Vein endothelial cell (primary cell): ENCODE results near the gene MAOB.

DNA sequence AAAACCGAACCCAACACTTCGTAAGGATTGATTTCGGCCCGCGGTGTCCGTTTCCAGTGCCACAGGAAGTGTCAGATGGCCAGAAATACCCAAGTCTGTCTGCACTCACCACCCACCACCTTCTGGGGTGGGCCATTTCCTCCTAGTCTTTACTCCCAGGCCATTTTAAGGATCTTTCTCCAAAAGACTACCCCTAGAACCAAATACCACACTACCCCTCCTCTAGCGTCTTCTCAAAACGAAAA, 2.5 kb downstream of the BCOR start:
- CAGE, long polyA plus RNA = no peak

GRCh38 chrX:40100751-40101607, 3.2 kb upstream of the BCOR start:
- CAGE, long polyA plus RNA = no peak

DNA sequence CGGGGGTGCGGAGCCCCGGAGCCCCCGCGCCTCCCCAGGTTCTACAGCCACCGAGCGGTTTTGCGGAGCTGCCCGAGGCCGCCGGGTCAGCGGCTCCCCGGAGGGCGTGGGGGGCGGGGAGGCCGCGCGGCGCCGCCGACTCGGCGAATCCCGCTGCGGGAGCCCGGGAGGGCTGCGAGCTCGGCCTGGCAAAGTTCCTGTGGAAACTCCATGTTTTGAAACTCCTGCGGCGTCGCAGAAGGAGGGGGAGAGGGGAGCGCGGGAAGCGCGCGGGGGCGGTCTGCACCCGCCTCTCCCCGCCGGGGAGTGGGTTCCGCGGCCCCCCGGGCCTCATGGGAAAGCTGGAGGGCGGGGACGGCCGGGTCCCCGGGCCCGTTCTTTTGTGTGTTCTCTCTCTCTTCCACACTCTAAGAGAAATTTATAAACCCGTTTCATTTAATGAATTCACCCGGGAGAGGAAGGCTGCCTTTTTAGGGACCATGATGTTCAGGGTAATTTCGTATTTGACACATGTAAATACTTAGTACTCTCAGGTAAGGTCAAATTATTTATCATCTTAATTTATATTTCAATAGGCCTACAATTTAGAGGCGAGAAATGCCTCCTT, 12.0 kb upstream of the BCOR start:
- CAGE, long polyA plus RNA = no peak

DNA sequence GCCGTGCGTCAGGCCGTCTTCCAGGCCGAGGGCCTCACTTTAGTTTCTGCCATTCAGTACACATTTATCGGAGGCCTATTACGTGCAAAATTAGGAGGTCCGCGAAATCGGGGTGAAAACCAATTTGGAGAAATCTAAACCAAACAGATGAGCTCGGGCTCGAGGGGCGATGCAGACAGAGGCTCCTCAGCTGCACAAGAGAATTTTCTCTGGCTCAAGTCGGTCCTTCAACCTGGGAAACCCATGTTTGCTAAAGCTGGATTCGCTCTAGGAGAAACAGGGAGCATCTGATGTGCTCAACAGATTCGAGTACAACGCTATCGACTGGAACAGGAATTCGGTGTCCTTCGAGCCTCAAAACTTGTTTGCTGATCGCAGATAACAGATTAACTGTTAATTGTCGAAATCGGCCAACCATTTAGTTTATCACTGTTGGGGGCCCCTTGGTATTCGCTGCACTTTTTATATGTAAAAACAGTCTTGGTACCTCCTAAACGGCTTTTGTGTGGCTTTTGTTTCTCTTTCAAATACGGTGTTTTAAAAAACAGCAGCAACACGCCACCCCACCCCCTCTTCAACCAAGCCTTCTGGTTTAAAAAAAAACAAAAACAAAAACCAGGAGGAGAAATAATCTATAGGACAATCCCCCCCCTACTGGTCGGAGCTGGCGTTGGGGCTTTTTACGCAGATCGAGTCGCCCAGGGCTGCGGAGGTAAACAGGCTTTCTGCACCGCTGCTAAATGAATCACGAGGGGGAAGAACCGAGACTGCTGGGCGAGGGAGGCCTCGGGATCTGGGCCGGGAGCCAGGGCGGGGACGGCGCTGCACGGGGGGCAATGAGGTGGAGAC, 71.5 kb upstream of the BCOR start:
- CAGE, long polyA plus RNA = no peak

DNA sequence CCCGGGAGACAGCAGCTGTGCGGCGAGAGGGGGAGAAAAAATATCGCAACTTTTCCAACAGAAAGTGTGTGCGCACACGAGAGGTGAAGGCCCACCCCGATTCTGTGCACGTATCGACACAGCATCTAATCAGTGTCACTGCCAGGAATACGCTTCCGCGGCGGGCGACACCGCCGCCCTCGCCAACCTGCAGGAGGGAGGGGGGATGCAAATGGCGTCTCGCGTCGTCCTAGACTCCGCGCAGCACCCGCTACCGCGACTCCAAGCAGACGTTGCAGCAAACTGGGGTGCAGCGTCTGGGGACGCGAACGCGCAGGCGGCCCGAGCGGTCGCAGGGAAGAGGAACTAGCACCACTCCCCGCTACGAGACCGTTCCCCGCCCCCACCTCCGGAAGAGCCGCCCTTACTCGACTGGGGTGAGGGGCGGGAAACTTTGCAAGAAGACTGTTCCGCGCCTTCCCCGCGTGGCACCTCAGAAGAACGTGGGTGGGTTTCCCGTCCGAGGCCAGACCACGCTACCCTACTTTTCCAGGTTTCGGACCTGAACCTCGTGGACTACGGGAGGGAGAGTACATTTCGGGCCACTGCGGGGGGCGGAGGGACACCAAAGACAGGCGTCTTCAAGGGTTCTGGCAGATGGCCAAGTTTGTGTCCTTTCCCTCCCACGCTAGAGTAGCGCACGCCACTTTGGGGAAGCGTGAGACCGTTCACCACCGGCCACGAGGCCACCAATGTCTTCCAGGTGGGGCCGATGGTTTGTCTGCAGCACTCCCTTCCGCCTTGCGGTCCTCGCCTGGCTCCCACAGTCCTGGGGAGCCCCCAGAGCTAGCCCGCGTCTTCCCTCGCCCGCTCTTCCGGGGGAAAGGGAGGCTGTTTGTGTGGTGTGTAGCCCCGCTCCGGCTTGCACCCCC, 77.9 kb upstream of the BCOR start:
- CAGE, long polyA plus RNA = no peak

- CAGE, long polyA plus RNA = no peak
Observed at GRCh38 chrX:40202286-40202867, 104.6 kb upstream of the BCOR start.

DNA sequence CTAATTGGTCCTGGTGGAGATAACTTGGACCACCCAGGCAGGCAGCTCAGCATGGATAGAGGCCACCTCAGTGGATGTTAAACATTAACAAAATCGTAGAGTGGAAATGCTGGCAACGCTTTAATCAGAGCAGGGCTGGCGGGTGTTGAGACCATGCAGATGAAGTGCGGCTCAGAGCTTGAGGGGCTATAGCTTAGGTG, 178.0 kb upstream of the ATP6AP2 start:
- CAGE, long polyA plus RNA = no peak

DNA sequence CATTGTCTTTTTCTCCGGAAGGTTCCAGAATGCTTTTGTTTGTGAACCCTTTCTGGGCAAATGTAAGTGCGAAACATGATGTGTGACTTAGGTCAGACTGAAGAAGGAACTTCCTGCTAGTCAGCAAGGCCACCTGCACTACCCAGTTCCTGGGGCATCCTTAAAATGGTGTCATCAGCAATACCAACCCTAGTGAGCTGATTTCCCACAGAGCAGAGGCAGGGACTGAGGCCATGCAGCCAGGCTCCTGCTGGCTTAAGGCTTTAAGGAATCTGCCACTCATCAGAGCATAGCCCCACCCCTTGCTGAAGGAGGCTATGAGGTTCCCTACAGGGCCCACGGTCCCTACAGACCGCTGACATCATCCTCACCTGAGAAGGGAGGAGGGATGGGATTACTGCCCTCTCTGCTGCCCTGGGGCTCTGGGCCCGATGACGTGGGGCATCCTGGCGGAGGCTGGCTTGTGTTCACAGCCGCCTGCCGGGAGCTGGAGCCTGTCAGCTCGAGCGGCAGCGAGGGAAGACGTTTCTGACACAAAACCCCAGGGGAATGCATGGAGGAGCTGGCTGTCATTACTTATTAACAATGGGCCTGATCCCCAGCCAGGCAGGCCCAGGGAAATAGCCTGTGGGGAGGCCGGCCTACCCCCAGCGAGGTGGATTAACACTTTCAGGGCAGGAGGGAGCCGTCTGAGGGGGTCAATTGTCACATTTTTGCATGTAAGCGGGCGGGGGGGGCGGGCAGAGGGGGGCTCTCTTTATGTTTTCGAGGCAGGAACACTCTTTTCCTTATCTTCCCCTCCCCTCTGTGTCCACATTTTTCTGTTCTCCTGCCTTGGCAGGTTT, 106.6 kb upstream of the ATP6AP2 start:
- CAGE, long polyA plus RNA = no peak

GRCh38 chrX:40484753-40485053, 96.1 kb upstream of the ATP6AP2 start:
- CAGE, long polyA plus RNA = no peak

DNA sequence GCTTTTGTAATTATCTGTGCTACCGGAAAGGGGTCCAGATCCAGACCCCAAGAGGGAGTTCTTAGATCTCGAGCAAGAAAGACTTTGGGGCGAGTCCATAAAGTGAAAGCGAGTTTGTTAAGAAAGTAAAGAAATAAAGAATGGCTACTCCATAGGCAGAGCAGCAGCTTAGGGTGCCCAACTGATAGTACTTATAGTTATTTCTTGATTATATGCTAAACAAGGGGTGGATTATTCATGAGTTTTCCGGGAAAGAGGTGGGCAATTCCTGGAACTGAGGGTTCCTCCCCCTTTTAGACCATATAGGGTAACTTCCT, 9.7 kb upstream of the ATP6AP2 start:
- CAGE, long polyA plus RNA = no peak

DNA sequence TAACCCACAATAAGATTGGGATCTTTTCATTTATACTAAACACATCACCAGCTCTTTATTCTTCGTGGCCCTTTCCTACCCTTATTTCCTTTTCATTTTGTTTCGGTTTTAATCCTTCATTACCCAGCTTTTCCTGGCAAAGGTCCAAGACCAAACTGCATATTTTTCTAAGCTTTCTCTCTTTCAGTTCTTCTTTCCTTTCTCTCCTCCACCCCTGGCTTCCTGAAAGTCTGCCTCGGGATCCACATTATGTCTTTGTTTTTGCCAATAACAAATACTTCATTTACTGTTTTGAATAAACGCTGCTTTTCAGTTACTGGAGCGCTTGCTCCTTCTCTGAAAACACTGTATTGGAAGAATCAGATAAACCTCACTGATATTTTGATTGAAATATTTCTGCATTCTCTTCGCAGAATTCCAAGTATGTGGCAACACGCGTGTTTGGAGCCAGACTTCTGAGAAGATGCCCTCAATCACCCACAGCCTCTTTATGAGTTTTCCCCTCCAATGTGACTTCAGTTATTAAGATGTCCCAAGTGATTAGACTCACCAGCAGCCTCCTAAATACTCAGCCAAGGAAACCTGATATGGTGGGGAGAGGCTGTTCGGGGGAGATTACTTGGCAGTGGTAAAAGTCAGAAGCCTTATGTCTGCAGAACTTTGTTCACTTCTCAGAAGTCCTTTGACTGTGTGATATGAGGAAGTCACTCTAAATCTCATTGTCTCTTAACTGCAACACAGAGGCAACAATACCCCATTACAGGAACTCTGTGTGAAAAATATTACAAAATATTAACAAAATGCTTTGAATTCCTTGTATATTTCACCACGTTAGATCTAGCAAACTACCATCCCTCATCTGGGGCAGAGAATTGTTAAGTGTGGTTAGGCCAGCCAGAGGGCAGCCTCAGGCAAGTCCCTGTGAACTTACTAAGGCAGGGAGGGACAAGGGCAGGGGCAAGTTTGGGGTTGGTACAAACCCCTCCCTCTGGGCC, 151.6 kb upstream of the USP9X start:
- CAGE, long polyA plus RNA = no peak

DNA sequence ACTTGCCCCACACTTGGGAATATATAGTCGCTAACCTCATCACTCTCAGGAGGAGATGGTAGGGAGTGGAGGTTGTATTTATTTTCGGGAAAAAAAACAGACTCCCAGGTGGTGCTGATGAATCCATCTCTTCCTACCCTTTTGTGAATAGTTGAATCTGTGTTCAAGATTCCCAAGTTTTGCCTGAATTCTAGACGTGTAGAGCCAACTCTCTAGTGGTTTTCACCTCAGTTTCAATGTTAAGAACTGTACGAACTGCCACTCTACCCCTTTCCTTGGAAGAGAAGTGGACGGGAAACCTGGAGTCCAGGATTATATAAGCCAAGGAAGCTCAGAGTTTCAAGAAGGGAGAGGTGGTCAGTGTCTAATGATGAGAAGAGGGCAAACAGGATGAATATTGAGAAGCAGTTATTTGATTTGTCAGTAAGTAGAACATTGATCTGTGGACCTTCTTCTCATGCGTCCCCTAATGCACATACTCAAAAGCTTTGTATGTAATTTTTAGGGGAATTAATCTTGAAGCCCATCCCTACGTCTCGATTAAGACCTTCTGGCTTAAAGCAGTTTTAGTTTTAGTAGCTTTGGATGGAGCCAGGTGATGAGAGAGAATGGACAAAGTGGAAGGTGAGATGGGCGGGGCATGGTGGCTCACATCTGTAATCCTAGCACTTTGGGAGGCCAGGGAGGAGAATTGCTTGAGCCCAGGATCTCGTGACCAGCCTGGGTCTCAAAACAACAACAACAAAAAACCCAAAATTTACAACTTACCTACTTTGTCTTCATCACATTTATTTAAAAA, 33.6 kb downstream of the USP9X start:
- CAGE, long polyA plus RNA = no peak

DNA sequence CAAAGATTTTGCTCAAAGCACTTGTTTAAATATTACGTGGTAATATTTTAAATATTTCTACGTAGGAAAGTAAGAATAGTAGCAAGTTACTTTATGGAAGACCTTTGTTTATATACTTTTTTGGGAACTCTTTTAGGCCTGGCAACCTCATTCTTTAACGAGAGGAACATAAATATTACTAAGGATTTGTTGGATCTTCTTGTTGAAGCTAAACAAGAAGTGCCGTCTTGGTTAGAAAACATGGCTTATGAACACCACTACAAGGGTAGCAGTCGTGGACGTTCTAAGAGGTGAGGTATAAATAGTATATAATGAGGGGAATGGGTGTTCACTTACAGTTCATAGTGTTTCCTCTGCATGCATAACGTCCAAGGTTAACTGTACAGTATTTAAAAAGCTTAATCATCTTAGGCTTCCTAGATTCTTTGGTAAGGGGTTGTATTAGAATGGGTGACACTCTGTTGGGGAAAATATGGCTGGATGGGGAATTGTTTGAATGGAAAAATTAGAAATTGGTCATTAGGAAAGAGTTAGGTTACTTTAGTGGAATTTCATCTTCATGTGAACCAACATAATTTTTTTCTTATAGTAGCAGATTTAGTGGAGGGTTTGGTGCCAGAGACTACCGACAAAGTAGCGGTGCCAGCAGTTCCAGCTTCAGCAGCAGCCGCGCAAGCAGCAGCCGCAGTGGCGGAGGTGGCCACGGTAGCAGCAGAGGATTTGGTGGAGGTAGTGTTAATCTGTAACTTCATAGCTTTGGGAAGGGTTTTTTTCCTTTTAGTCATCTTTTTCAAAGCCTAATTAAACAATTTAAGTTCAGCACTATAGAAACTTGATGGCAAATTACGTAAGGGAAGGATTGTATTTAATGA, 13.0 kb downstream of the DDX3X start:
- CAGE, long polyA plus RNA = no peak

- CAGE, long polyA plus RNA = no peak
Observed at GRCh38 chrX:41350054-41351056, 16.4 kb downstream of the DDX3X start.

DNA sequence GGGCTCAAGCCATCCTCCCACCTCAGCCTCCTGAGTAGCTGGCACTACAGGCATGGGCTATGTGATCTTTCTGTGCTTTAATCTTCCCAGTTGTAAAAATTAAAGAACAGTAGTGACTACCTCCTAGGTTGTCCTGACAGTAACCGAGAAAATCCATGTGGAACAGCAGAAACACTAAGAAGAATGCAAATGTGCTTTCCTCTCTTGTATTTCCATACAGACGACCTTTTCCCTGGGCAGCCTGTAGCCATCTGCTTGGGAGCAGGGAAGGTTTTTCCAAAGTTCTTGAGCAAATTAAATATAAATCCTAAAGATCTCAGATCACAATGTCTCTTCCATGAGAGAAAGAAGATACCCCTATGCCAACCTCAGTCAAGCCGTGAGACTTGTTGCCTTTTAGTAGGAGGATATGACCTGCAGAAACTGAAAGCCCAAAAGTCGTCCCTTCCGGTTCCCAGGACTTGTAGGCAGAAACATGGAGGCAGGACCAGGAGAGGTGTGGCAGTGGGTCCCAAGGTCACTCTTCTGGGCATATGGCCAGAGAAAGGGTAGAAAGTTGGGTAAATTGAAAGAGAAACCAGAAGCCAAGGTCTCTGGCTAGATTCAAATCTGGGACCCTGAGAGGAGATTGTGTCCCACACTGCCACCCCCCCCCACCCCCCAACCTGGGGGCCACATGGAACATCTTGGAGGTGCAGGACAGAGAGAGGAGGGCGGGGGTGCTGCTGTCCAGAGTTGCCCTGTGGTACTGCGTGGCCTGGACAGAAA, 55.2 kb downstream of the DDX3X start:
- CAGE, long polyA plus RNA = no peak

DNA sequence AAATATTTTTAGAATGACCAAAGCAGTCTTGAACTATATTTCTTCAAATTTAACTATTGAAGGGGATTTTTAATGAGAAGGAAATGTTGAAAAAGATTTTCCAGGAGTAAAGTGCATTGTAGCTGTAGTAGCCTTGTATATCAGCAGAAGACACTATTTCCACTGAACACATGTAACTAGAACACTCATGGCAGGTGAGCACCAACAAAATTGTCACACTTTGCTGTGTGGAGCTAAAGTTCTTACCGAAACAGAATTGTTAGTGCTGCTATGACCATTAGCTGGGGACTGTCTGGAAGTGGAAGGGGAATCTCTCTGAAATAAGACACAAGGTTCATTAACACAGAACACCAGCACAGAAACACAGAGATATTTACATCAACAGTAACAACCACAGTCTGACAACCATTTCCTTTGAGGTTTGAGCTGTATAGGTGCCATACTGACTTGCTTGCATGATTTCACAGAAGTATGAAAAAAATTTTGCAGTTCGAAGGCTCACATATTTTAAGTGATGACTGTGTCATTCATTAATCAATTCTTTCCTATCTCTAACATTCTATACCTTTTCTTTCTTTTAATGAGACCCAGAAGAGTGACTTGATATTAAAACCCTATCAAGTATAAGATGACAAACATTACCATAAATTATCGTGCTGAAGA, 109.8 kb downstream of the NYX start:
- CAGE, long polyA plus RNA = no peak

DNA sequence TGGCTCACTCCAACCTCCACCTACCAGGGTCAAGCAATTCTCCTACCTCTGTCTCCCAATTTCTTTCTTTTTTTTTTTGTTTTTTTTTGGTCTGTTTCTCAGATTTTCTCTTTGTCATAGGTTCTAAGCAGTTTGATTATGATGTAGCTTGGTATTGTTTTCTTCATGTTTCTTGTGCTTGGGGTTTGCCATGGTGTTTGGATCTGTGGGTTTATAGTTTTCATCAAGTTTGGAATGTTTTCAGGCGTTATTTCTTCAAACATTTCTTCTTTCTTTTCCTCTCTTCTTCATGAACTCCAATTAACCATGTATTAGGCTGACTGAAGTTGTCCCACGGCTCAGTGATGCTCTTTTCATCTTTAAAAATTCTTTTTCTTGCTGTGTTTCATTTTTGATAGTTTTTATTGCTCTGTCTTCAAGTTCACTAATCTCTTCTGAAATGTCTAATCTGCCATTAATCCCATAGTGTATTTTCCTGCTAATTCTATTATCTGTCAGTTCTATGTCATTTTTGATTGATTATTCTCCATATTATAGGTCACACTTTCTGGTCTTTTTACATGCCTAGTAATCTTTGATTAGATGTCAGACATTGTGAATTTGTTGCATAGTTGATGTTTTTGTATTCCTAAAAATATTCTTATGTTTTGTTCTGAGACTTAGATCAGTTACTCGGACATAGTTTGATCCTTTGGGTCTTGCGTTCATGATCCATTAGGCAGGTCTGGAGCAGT, 115.5 kb upstream of the GPR34 start:
- CAGE, long polyA plus RNA = no peak

DNA sequence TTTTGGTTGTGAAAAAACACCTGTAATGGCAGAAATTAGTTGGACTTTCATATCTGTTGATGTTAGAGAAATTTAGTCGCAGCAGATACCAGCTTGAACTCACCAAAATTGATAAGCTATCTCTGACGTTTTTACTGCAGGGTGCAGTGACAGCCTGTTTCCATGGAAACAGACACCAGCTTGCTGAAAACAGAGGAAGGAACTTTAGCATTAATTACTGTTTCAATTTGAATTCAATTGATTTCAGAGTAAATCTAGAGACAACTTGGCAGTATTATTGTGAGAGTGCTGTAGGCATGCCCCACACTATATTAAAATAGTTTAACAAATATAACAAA, 246.5 kb downstream of the PPP1R2C start:
- CAGE, long polyA plus RNA = no peak

- CAGE, long polyA plus RNA = no peak
Observed at GRCh38 chrX:42739210-42739654, 38.7 kb downstream of the PPP1R2C start.

- CAGE, long polyA plus RNA = no peak
Observed at GRCh38 chrX:43882145-43882941, at the start of gene MAOB. MAOB (minus strand) TSS chrX:43882450.